Uterus (tissue), 7 donors: Measurements from ENCODE around the genes NOSTRIN and MYO3B.

GRCh38 chr2:164839736-164840218, 1.8 kb downstream of the COBLL1 start:
- PRO-cap, 4 experiments = peak in 1 of 4 experiments; most common plus-strand start chr2:164840044 (in 1)
- RAMPAGE, long total RNA, 2 experiments = no peak in any of the 2 experiments
- RRBS = no CpG with 5 or more reads among the region's 7 CpGs

GRCh38 chr2:164843598-164844172, 2.1 kb upstream of the COBLL1 start:
- PRO-cap, 4 experiments = no peak in any of the 4 experiments
- RAMPAGE, long total RNA, 2 experiments = no peak in any of the 2 experiments
- RRBS = no CpG with 5 or more reads among the region's 3 CpGs

DNA sequence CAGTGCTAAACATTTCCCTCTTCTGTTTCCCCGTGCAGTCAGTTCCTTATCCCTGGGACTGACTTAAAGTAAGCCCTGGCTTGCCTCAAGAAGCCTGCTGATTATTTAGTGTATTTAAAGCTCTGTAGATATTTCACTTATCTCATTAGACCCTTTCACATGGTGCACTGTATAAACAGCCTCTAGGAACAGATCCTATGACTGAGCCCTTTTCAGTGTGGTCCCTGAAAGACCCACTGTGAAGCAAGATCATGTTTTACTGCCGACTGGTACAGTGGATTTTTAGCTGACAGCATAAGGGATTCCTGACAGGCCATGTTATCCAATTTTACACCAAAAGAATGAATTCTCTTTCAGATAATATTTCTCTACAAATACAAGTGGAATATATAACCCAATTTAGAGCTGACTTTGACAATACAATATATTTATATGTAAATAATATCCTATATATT, 44.7 kb downstream of the SLC38A11 start:
- PRO-cap, 4 experiments = no peak in any of the 4 experiments
- RAMPAGE, long total RNA, 2 experiments = no peak in any of the 2 experiments
- RRBS = no CpG with 5 or more reads among the region's 2 CpGs

DNA sequence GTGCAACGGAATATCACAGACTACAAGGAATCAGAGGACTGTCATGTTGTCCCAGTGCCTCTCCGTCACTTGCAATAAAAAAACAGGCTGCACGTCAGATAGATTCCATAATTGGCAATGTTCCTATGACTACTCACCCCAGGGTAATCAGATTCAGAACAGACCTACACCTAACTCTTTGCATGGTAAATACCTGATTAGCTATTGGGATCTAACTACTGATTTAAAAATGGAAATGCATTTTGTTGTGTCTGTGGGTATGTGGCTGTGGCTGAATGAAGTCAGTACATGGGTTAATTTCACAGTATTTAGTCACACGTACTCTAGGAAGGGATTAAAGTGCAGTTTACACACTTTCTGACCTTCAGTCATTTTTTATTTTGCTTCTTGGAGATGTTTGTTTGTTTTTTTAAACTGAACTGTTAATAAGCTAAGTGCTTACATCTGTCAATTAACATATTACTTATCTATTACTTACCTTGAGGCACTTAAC, 91.7 kb downstream of the SCN3A start:
- PRO-cap, 4 experiments = no peak in any of the 4 experiments
- RAMPAGE, long total RNA, 2 experiments = no peak in any of the 2 experiments
- RRBS = no CpG with 5 or more reads among the region's 4 CpGs

GRCh38 chr2:166184704-166185244, 57.0 kb upstream of the SCN1A start:
- PRO-cap, 4 experiments = no peak in any of the 4 experiments
- RAMPAGE, long total RNA, 2 experiments = no peak in any of the 2 experiments
- RRBS = no CpG with 5 or more reads among the region's 4 CpGs

DNA sequence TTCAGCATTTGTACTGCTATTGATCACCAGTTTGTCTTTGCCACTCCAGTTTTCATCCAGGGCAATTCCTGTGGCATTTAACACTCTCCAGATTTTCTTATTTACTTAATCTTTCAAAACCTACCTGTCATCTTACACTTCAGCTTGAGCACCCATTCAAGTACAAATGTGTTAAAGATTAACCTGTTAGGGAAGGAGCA, 101.8 kb upstream of the SCN1A start:
- PRO-cap, 4 experiments = no peak in any of the 4 experiments
- RAMPAGE, long total RNA, 2 experiments = no peak in any of the 2 experiments

GRCh38 chr2:167190292-167190639, 102.5 kb upstream of the B3GALT1 start:
- PRO-cap, 4 experiments = no peak in any of the 4 experiments
- RAMPAGE, long total RNA, 2 experiments = no peak in any of the 2 experiments
- RRBS = no CpG with 5 or more reads among the region's 1 CpG

- PRO-cap, 4 experiments = no peak in any of the 4 experiments
- RAMPAGE, long total RNA, 2 experiments = no peak in any of the 2 experiments
- RRBS = no CpG with 5 or more reads among the region's 4 CpGs
Measured at GRCh38 chr2:167386658-167387224, 93.9 kb downstream of the B3GALT1 start.

DNA sequence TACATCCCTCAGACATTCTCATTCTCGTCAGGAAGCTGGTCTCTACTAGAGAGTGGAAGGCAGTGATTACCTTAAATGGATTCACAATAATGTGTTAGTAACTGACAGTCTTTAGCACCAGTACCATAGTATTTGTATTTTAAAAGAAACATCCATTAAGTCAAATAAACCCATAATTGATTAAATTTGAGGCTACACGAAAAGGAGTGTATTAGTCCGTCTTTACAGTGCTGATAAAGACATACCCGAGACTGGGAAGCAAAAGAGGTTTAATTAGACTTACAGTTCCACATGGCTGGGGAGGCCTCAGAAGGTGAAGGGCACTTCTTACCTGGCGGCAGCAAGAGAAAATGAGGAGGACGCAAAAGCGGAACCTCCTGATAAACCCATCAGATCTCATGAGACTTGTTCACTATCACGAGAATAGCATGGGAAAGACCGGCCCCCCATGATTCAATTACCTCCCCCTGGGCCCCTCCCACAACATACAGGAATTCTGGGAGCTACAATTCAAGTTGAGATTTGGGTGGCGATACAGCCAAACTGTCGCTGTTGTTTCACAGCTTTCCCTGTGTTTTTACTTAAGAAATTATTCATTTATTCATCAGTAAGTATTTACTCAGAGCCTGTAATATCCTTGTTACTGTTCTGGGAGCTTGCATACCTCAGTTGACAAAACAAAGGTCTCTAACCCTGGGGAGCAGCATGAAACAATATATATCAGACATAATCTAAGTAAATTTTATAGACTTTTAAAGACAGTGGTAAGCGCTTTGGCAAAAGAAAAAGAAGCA, 306.4 kb downstream of the STK39 start:
- PRO-cap, 4 experiments = no peak in any of the 4 experiments
- RAMPAGE, long total RNA, 2 experiments = no peak in any of the 2 experiments
- RRBS = no CpG with 5 or more reads among the region's 12 CpGs

DNA sequence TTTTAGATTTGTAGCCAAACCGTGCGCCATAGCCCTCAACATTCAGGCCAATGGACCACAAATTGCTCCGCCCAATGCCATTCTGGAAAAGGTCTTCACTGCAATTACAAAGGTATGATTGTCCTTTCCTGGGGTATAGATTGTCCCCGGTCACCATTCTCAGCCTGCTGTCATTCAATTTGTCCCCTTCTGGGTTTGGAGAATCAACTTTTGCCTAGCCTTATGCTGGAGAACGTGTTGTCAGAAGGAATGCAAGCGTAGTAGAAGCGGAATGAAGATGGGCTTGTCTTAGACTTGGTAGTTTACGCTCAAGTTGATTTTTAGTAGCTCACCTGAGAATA, 91.5 kb downstream of the CERS6 start:
- PRO-cap, 4 experiments = no peak in any of the 4 experiments
- RAMPAGE, long total RNA, 2 experiments = no peak in any of the 2 experiments
- RRBS = no CpG with 5 or more reads among the region's 8 CpGs

GRCh38 chr2:168802265-168802763, at the start of gene NOSTRIN:
NOSTRIN (plus strand) TSS chr2:168802637.
- PRO-cap, 4 experiments = peak in 3 of 4 experiments; most common plus-strand start chr2:168802590 (in 1); most common minus-strand start chr2:168802487 (in 2)
- RAMPAGE, long total RNA, 2 experiments = start-site peak on the plus strand in 1 of 2 experiments, at chr2:168802632-168802651 at its widest, 1,243 reads per replicate
- RRBS = 0% methylated on average over 2 of the region's 10 CpGs

DNA sequence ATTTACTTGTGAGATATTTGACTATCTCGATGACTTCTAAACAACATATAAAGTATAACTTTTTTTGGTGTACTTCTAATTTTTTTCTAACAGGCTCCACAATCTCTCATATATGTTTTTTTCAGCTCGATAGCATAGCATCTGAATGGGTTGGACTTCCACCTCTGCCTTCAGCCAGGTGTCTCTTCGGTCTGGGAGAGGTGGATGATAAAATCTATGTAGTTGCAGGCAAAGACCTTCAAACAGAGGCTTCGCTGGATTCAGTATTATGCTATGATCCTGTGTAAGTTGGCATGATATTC, 4.9 kb downstream of the KLHL41 start:
- PRO-cap, 4 experiments = no peak in any of the 4 experiments
- RAMPAGE, long total RNA, 2 experiments = no peak in any of the 2 experiments
- RRBS = no CpG with 5 or more reads among the region's 4 CpGs

DNA sequence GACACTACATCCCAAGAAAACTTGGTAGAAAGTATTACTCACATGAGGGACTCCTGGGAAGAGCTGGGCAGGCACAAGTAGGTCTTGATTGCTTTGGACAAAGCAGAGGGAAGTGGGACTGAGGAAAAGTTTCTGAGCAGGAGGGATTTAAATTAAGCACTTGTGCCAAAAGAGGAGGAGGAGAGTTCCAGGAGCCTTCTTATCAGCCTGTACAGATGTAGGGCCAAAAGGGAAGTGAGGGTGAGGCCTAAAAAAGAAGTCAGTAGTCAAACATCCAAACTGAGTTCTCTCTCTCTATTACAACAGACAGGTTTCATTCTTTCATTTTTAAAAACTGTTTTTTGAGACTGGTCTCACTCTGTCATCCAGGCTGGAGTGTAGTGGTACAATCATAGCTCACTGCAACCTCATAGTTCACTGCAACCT, 29.2 kb downstream of the CFAP210 start:
- PRO-cap, 4 experiments = no peak in any of the 4 experiments
- RAMPAGE, long total RNA, 2 experiments = no peak in any of the 2 experiments

- PRO-cap, 4 experiments = peak in 1 of 4 experiments; most common minus-strand start chr2:169768892 (in 1)
- RAMPAGE, long total RNA, 2 experiments = no peak in any of the 2 experiments
- RRBS = 32% methylated on average over 11 of the region's 43 CpGs
Measured at GRCh38 chr2:169768593-169769202, 30.0 kb upstream of the SSB start.

DNA sequence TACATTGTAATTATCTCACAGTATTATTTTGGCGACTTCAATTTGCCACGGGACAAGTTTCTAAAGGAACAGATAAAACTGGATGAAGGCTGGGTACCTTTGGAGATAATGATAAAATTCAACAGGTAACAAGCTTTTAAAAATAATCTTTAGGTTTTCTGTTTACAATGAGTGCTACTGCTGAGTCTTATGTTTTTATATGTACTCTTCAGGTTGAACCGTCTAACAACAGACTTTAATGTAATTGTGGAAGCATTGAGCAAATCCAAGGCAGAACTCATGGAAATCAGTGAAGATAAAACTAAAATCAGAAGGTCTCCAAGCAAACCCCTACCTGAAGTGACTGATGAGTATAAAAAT, 6.8 kb downstream of the SSB start:
- PRO-cap, 4 experiments = no peak in any of the 4 experiments
- RAMPAGE, long total RNA, 2 experiments = no peak in any of the 2 experiments
- RRBS = no CpG with 5 or more reads among the region's 3 CpGs

- PRO-cap, 4 experiments = no peak in any of the 4 experiments
- RAMPAGE, long total RNA, 2 experiments = no peak in any of the 2 experiments
- RRBS = no CpG with 5 or more reads among the region's 4 CpGs
Measured at GRCh38 chr2:169920566-169921450, 93.6 kb downstream of the UBR3 start.

DNA sequence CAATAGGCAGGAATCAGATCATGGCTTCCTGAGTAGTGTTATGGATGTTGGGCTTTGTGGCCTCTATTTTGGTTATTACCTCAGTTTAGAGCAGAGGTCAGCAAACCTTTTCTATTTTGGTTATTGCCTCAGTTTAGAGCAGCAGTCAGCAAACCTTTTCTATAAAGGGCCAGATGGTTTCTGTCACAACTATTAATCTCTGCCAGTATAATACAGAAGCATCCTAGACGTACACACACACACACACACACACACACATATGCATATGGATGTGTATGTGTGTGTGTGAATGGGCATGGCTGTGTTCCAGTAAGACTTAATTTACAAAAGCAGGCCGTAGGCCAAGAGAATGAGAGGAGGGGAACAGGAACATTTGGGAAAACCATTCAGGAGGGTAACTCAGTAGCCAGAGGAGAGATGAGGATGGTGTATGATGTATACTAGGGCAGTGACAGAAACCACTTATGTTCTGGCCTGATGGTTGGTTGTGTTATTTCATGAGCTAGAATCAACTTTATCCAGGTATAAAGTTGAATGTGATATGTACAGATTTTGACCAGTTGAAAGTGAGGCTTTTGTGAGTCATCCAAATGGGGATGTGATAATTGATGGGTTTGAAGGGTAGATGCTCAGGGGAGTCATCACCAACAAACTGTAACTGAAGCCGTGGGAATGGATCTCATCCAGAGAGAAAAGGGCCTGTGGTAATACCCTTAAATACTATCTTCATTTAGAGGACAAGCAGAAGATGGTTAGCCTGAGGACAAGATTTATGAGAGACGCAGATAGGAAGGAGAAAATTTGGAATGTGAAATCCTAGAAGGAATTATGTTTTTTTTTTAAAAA, 90.8 kb upstream of the MYO3B start:
- PRO-cap, 4 experiments = no peak in any of the 4 experiments
- RAMPAGE, long total RNA, 2 experiments = no peak in any of the 2 experiments
- RRBS = no CpG with 5 or more reads among the region's 4 CpGs

- PRO-cap, 4 experiments = no peak in any of the 4 experiments
- RAMPAGE, long total RNA, 2 experiments = no peak in any of the 2 experiments
- RRBS = no CpG with 5 or more reads among the region's 2 CpGs
Measured at GRCh38 chr2:170178018-170178276, at the start of gene MYO3B. MYO3B (plus strand) TSS chr2:170178147.

DNA sequence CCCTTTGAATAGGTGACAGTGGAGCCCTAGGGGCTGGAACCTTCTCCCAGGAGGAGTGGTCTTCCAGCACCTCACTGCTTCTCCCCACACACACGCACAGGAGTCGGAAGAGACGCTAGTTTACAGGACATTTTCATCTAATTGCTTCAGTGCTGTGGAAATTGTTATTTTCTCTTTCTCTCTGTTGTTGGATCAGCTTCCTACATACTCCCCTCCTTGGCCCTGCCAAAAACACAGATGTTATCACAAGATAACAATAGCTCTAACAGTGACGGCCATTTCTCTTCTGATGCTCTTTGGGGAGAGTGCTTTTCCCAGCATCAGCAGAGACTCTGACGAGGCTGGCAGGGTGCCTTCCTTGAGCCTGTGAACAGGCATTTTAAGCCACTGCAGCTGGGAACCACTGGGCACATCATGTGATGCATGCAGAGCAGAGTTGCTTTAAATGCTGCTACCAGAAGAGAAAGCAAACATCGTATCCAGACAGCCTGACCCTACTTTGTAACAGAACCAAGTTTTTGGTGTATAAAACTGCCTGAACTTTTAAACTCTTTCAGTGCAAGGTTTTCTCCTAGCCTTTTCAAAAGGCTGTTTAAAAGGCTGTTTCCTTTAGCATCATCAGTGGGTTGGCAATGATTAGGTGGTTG, 209.3 kb upstream of the SP5 start:
- PRO-cap, 4 experiments = peak in 4 of 4 experiments; most common plus-strand start position 473 of the sequence (in 4); most common minus-strand start position 334 of the sequence (in 4)
- RAMPAGE, long total RNA, 2 experiments = no peak in any of the 2 experiments
- RRBS = no CpG with 5 or more reads among the region's 6 CpGs

DNA sequence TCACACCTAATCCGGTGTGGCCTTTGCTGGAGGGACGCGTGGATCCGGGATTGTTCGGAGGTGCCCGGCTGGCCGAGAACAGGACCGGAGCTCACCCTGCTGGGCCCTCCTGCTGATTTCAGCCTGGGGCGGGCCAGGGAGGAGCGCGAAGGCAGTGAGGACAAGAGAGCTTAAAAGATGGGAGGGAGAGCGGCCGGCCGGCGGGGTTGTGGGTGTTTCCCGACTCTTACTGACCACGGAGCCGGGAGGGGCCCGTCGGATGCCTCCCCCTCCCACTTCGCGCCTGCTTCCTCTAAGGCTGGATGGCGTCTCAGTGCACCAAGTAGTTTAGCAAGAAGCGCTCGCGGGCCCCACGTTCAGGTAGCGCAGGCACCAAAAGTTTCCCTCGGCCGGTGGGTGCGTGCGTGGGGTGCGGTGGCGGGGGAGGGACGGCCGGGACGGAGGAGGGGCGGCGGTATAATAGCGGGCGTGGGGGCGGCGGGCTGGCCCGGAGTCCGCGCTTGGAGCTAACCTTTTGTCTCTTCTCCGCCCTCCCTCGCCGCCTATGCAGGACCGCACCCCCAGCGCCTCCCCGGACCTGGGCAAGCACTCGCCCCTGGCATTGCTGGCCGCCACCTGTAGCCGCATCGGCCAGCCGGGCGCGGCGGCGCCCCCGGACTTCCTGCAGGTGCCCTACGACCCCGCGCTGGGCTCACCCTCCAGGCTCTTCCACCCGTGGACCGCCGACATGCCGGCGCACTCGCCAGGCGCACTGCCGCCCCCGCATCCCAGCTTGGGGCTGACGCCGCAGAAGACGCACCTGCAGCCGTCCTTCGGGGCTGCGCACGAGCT, 787 bp downstream of the SP5 start:
- PRO-cap, 4 experiments = peak in 4 of 4 experiments; most common plus-strand start position 173 of the sequence (in 2); most common minus-strand start position 120 of the sequence (in 3)
- RAMPAGE, long total RNA, 2 experiments = no peak in any of the 2 experiments
- RRBS = 3% methylated on average over 36 of the region's 81 CpGs